T47D (cell line): Measurements from ENCODE around the genes CC2D1A and CLEC17A.

- RRBS, result no CpG with 5 or more reads among the region's 18 CpGs
These were observed 11.4 kb downstream of the NANOS3 start for GRCh38 chr19:13888229-13888869.

DNA sequence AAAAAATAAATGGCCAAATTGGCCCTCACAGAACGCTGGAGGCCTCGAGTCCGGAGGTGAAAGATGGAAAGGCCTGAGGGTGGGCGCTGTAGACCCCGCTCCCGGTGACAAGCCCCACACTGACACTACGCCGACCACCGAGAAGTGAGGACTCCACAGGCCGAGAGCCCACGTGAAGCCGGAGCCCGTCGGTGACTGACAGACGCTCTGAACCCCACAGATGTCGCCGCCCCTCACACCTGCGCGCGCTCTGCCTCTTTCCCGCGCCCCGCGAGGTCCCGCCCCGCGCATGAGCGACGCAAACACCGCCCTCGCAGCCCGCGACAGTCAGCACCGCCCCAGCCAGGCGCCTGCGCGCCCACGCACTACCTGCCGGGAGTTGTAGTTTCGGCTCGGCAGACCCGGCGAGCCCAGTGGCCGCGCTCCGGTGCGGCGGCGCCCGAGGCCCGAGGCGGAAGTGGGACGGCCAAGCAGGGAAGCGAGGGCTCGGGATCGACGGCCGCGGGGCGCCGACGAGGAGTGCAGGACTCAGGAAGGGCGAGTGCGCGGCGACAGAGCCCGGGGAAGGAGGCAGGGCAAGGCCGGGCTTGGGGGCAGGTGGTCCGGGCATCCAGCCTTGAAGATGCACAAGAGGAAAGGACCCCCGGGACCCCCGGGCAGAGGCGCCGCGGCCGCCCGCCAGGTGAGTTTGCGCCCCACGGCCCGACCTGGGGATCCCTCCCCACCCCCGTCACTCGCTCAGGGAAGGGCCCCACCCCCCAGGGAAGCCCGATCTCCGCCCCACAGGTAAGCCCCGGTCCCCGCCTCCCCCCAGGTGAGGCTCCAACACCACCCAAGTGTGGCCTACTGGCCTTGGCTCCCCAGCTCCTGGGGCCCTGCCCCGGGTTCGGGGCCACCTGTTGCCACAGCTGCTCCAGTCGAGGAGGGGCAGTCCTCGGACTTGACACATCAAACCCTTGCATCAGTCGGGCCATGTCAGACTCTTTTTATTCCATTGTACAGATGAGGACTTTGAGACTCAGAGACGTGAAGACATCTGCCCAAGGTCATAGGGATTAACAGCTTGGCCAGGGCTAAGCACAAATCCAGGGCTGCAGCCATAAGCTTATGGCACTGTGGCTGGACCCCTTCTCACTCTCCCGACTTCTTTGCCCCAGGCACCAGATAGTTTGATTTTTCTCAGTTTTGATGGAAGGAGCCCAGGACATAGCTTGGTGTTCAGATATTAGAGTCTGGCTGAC lies at the start of gene CC2D1A:
Gene CC2D1A (plus strand): TSS at position 382 of the 1,241 bp plus-strand sequence.
- RRBS, result 16% methylated on average over 12 of the region's 92 CpGs

DNA sequence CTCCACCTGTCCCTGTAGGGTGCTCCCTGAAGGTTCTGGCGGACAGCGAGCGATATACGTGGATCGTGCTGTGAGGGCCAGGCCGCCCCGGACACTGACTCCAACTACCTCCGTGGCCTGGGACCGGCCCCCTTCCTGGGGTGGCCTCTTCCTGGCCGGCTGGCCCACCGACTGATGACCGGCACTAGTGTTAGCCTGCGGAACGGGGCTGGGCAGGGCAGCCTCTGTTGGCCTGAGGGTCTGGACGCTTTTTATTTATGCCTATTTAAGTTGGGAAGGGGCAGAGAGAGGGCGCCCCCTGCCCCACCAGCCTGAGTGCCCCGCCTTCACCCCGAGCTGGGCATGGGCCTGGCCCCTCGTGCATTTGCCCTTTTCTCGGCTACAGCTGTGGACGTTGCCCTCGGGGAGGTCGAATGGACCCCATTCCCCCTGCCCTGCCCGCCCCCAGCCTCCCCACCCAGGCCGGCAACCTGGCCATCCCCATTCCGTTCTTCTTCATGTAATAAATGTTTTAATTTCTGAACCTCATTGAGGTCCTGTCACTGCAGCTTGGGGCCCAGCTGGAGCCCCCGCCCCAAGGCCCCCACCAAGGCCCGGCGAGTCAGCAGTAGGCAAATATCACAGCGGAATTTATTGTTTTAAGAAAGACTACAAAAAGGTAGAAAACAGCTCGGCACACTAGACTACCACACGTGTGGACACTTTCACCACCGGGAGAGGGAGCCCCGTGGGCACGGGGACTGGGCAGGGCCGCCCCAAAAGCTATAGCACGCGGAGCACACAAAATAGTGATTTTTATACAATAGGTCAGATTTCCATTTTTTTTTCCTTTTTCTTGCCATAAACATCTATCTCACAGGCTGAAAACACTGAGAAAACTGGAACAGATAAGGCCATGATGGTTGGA lies 8.9 kb downstream of the DCAF15 start:
- RRBS, result 87% methylated on average over 7 of the region's 38 CpGs

DNA sequence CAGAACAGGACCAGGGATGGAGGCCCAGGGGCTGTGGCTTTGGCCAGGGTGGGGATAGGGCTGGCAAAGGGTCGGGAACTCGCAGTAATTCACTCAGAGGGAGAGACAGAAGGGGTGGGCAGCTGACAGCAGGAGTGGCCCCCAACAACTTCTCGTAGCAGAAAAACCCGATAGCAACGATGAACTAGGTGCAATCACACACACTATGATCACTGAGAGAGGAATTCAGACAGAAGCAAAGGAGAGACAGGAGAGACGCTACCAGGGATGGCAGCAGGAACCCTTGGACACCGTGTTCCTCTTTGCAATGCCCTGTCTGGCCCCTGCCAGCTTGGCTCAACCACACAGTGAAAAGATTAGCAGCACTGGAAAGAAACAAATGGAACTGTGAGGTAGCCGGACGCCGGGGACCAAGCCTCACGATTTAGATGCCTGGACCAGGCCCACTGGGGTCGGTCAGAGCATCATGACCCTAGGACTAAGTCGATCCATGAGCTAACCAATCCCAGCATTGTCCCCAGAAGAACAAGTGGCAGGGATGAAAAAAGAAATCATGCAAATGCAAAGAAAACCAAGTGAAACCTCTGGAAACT lies 23.6 kb downstream of the DCAF15 start:
- RRBS, result no CpG with 5 or more reads among the region's 13 CpGs

GRCh38 chr19:14004756-14005435 lies 1.2 kb downstream of the RFX1 start:
- RRBS, result no CpG with 5 or more reads among the region's 13 CpGs

- RRBS, result 2% methylated on average over 20 of the region's 37 CpGs
These were observed 627 bp downstream of the RFX1 start for GRCh38 chr19:14005436-14005949.

- RRBS, result no CpG with 5 or more reads among the region's 7 CpGs
These were observed 2.1 kb upstream of the ASF1B start for GRCh38 chr19:14138408-14138996.

DNA sequence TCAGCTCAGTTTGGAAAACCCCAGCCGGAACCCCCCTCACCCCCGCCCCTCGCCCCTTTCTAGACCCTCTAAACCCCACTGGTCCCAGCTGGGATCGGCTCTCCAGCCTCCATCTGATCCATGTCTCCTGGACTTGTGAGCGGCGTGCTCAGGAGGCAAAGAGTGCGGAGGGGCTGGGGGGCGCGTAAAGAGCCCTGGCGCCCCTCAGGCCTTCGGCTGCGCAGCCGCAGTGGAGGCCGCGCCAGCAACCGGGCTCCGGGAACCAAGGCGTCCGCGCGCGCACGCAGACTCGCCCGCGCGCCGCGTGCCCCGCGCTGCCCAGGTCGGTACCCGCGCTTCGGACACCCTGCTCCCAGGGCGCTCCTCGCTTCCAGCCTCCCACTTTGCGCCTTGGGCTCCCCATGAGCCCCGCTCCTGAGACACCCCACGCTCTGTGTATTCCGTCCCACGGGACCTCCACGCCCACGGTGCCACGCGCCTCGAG lies 3.4 kb upstream of the ADGRL1 start:
- RRBS, result no CpG with 5 or more reads among the region's 47 CpGs

DNA sequence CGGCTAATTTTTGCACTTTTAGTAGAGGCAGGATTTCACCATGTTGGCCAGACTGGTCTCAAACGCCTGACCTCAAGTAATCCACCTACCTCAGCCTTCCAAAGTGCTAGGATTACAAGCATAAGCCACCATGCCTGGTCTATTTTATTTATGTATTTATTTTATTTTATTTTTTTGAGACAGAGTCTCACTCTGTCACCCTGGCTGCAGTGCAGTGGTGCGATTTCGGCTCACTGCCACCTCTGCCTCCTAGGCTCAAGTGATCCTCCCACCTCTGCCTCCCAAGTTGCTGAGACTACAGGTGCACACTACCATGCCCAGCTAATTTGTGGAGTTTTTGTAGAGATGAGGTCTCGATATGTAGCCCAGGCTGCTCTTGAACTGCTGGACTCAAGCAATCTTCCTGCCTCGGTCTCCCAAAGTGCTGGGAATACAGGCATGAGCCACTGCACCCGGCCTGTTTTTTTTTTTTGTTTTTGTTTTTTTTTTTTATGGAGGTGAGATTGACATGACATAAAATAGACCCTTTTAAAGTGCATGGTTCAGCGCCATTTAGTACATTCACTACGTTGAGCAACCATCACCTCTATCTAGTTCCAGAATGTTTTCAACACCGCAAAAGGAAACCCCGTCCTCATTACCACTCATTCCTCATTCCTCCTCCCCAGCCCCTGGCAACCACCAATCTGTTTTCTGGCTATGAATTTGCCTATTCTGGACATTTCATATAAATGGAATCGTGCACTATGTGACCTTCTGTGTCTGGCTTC lies 10.2 kb upstream of the ADGRE5 start:
- RRBS, result no CpG with 5 or more reads among the region's 12 CpGs

- RRBS, result no CpG with 5 or more reads among the region's 31 CpGs
These were observed 7.9 kb downstream of the PKN1 start for GRCh38 chr19:14440870-14441625.

DNA sequence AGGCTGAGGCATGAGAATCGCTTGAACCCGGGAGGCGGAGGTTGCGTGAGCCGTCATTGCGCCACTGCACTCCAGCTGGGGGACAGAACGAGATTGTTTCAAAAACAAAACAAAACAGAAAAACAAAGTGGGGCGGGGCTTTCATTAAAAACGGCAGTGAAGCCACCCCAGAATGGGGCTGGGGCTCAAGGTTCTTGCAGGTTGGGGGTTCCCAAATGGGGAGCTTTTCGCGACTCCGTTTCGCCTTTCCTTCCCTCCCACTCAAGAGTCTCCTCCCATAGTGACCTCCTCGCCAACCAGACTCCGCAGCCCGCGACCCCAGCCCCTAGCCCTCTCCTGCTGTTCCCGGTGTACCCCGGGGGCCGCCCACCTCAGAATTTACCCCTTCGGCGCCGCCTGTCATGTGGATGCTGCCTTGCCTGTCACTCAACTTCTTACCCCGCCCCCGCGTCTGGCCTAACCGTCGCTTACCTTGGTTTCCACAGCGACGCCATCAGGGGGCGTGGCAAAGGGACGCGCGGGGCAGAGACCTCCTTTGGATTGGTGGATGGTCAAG lies 476 bp upstream of the TECR start:
- RRBS, result no CpG with 5 or more reads among the region's 34 CpGs

GRCh38 chr19:14545030-14546329 lies 16.1 kb downstream of the TECR start:
- RRBS, result 31% methylated on average over 3 of the region's 33 CpGs

DNA sequence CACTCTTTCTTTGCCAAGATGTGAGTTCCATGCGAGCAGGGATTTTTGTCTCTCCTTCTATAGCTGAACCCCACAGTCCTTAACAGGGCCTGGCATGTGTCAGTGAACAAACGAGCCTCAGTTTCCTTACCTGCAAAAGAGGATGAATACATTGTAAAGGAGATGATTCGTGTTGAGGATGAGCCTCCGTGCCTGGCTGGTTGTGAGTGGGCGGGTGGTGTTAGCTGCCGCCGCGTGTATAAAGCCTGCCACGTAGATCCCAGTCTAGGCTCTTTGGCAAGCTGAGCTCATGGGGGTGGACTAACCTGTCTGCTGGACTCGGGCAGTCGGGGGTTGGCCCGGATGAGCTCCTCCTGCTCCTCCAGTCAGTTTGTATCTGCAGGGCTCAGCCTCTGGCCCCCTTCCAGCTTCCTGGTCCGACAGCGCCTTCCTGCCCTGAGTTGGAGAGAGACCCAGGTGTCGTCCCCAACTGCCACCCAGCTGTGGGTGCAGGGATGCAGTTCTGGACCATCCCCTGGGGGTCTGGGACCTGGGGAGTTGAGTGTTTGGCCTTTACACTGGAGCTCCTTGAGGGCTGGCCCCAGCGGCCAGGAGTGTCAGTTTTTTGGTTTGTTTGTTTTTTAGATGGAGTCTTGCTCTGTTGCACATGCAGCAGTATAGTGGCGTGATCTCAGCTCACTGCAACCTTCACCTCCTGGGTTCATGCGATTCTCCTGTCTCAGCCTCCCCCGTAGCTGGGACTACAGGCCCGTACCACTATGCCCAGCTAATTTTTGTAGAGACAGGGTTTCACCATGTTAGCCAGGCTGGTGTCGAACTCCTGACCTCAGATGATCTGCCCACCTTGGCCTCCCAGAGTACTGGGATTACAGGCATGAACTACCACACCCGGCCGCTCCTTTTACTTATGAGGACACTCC lies 20.9 kb downstream of the TECR start:
- RRBS, result no CpG with 5 or more reads among the region's 23 CpGs

DNA sequence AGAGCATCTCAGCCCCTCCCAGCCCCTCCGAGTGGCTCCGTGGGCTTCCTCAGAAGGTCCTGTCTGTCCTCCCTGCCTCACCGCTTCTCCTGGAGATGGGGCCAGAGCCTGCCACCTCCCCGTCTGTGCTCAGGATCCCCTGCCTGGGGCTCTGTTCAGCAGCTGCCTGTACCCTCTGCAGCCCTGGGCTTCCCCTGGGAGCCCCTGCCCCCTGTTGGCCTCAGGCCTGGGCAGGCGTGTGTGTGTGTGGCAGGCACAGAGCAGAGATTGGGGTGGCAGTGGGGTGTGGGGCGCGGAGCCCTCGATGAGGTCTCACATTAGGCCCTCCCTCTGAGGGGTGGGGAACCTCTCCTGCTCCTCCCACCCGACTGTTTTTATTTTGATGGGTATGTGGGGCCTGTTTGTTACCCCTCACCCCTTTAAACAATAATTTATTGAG lies 13.1 kb downstream of the NDUFB7 start:
- RRBS, result no CpG with 5 or more reads among the region's 9 CpGs

- RRBS, result no CpG with 5 or more reads among the region's 12 CpGs
These were observed 5.0 kb upstream of the CLEC17A start for GRCh38 chr19:14577700-14578464.

- RRBS, result no CpG with 5 or more reads among the region's 8 CpGs
These were observed at the start of gene CLEC17A for GRCh38 chr19:14582787-14583357. TSS of gene CLEC17A (plus strand) at chr19:14583084.

- RRBS, result no CpG with 5 or more reads among the region's 15 CpGs
These were observed 41.3 kb downstream of the ZNF333 start for GRCh38 chr19:14730796-14731877.

DNA sequence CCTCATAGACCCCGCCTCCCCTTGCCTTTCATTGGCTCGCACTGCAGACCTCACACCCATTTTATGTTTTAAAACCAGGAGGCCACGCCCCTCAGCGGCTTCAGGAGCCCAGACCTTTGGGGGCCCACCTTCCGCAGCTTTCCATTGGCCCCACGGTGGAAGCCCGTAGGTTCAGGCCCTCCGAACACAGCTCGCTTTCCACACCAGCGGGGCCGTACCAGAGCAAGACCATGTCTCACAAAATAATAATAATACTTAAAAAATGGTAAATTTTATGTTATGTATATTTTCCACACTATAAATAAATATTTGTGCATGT lies 222 bp upstream of the ILVBL start:
- RRBS, result no CpG with 5 or more reads among the region's 11 CpGs

DNA sequence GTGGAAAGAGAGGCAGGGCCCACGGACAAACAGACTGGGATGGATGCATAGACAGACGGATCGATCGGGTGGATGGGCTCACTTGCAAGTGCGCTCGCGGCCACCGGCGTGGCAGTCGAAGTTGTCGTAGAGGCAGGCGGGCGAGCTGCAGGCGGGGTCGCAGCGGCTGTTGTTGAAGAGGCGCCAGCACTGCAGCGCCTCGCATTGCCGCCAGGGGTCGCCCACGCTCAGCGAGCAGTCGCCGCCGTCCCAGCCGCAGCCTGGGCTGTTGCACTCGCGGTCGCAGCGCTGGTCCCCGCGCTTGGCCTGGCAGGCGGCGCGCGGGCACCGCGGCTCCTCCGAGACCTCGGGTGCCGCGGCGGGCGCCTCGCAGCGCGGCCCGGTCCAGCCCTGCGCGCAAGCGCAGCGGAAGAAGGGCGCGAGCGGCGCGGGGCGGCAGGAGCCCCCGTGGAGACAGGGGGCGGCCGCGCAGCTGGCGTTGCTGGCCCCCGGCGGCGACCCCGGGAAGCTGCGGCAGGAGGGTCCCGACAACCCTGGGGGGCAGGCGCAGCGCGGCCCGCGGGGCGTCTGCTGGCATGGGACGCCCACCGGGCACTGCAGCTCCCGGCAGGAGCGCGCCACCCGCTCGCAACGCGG lies 23.2 kb downstream of the NOTCH3 start:
- RRBS, result 97% methylated on average over 18 of the region's 85 CpGs

- RRBS, result no CpG with 5 or more reads among the region's 13 CpGs
These were observed 3.5 kb downstream of the NOTCH3 start for GRCh38 chr19:15197234-15197837.